ENCODE measurements around a stretch of chr2.

GRCh38 chr2:241890604-241891287 lies 9.5 kb downstream of the FAM240C start:
- PRO-cap, 7 experiments = no peak in any of the 7 experiments

DNA sequence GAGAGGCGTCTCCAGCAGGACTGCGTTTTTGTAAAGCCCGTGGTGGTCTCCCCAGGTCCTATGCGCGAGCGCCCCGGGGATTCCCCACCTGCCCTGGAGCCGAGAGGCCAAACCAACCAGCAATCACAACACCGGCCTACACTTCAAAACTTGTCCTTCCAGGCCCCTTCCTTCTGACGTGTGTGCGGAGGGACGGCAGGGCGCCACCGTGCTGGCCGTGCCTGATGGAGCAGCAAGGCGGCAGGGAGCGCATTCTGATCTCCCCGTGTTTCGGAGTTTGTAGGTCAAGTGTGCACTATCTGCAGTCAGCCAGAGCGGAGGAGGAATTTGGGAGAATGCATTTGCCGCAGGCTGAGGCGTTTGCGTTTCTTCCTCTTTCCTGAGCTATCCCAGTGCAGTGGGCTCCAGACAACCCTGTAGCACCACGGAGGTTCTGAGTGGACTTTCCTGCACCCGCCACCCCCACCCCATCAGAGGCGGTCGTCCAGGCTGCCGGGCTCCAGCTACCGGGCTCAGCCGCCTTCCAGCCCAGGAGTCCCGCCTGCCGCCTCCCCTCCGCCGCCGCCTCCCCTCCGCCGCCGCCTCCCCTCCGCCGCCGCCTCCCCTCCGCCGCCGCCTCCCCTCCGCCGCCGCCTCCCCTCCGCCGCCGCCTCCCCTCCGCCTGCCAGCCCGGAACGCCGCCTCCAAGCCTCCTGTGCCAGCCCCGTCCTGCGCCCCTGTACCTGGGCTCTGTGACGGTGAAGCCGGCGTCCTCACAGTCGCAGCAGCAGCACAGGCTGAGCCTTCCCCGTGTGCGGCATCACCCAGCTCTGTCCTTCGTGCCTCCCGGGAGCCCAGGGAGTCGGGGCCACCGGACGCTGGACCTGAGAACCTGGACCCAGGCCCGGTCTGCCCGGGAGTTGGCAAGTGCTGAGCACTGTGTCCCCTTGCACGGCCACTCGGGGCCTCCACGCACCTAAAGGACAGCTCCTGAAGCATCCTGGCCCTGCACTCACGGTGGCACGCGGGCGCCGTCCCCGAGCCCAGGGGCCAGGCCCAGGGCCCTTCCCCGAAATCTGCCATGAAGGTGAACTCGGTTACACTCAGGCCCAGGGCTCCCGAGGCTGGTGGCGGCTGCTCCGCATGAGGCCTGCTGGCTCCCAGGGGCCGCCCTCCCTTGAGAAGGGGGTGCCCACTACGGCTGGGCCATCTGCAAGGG lies 1.9 kb upstream of the FAM240C start:
- PRO-cap, 7 experiments = no peak in any of the 7 experiments

- PRO-cap, 7 experiments = no peak in any of the 7 experiments
These were observed 26.2 kb upstream of the FAM240C start for GRCh38 chr2:241926466-241926923.

DNA sequence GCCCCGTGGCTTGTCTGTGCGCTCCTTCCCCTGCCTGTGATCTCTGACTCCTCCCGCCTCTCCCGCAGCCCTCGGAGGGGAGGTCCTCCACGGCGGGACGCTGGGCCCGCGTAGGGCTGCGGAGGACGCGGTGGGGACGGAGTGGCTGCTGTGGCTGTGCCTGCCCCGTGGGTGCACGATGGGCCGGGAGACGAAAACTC lies 36.4 kb upstream of the FAM240C start:
- PRO-cap, 7 experiments = no peak in any of the 7 experiments

GRCh38 chr2:241967807-241968960 lies 67.9 kb upstream of the FAM240C start:
- PRO-cap, 7 experiments = no peak in any of the 7 experiments

GRCh38 chr2:242031317-242032221 lies 131.3 kb upstream of the FAM240C start:
- PRO-cap, 7 experiments = peak in 7 of 7 experiments; most common plus-strand start chr2:242031684 (in 7); most common minus-strand start chr2:242031920 (in 4)

Data from T-cell (primary cell).